Sternocleidomastoid (tissue), 1 donor: ENCODE data around the genes ZNF658, ANKRD20A1, ZNG1C, FOXD4L3 and ENTREP1.

- PRO-cap: no peak
Measured at GRCh38 chr9:64870292-64871087, 414.5 kb downstream of the FOXD4L5 start.

DNA sequence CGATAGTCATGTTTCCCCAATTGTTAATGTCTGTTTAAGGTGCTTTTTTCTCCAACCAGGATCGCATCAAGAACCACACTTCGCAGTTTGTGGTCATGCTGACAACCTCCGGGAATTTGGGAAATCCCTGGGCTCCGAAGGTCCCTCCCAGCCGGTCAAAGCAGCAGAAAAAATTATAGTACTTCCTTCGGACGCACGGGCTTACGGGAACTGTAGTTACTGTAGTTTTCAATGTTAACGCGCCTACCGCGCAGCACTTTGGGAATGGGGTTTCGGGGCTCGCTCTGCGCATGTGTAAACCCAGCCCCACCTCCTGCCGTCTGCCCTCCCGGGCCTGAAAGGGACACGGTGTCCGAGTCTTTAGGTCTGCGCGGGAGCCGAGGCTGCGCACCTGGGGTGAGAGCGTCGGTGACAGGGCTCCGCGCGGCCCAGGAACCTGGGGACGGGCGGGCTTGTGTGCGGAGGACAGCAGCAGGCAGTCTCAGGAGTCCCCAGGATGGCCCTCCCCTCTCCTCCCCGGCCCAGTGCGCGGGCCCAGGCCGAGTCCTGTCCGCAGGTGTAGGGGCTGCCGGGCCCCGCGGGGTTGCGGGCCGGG is at the start of gene ZNF658:
Gene ZNF658, plus strand, starts transcription at position 285 of the 595 bp plus-strand sequence.
- PRO-cap: bidirectional peak, plus-strand start at position 363 of the sequence, minus-strand start at position 89 of the sequence

DNA sequence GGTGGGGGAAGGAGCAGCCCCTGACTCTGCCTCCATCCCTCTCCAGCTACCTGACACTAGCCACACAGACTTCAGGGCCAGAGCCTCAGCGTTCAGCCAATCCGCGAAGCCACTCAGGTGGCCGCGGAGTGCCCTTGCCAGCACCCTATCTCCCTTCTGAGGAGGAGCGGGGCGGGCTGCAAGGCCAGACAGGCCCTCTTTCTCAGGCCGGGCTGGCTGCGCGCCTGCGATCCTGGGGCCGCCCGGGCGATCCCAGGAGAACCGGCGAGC is at the start of gene ANKRD20A1:
Gene ANKRD20A1, plus strand, starts transcription at position 196 of the 270 bp plus-strand sequence.
- PRO-cap: no peak

DNA sequence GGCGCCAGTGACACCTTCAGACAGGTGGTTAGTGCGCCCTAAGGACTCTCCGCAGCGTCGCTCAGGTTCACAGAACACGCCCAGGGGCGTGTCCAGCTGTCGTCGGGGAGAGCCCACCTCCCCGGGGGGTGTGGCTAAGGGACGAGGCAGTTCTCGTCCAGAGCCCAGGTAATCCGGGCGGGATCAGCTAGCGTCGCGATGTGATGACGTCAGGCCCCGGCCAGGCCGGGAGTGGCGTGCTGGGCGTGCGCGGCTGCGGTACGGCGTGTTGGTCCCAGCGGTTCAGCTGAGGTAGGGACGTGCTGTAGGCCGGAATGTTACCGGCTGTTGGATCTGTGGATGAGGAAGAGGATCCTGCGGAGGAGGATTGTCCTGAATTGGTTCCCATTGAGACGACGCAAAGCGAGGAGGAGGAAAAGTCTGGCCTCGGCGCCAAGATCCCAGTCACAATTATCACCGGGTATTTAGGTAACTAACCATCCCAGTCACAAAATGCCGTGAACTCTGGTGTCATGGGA is at the start of gene ZNG1C:
Gene ZNG1C, plus strand, starts transcription at position 266 of the 518 bp plus-strand sequence.
- PRO-cap: no peak

DNA sequence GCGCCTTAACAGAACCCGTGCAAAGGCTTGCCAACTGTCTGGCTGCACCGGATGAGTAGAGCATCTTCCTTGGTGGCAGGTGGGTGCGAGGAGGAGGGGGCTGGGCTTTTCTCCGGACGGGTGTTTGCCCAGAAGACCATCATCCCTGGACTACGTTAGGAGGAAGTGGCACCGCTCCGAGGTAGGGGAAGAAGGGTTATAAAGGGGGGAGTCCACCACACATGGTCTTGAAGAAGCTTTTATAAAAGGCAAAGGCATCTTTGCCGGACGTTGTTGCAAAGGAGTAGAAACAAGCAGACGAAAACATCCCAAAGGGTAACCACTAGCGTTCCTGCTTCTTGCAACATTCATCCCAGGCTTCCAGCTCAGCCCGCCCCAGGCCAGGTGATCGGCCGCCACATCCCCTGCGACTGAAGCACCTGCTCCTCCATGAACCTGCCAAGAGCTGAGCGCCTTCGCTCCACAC is at the start of gene FOXD4L3:
Gene FOXD4L3, plus strand, starts transcription at position 345 of the 466 bp plus-strand sequence.
- PRO-cap: no peak

DNA sequence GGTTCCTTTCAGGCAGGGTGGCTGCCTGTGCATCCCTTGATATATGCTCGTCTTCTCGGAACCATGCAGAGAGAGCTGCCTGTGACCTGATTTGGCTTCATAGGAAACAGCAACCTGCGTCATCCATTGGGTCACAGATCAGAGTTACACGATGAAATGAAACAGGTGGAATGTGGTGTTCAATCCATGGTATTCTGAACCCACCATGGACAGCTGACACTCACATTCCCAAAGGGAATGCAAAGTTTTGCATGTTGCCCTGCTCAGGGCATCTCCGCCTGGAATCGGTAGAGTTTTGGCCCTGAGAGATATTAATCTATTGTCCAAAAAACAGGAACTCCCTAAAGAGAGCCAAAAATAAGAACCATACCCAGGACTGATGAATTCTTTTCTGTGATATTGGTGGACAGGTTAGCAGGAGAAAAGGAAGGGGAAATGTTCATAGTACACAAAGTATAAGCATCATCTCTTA is 85.6 kb downstream of the TMEM252 start:
- PRO-cap: no peak

DNA sequence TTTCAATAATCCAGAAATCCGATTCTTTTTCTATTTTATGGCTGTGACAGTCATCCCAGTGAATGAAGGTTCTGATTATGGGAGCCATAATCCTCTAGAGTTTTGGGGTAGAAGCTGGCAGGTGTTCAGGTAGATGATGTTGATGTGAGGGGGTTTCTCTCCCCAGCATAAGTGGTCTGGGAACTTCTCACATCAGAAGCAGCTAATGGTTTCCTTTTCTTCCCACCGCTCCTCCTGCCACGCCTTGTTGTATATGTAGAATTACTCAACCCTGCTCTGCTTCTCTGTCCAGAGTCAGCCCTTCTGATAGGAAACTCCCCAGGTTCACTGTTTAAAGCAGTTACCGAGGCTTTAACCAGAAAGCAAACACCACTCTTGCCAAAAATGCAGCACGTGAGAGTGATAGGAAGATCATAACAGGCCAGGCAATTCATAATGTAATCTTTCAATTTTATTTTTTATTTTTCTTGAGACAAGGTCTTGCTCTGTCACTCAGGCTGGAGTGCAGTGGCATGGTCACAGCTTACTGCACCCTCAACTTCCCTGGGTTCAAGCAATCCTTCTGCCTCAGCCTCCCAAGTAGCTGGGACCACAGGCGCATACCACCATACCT is 10.5 kb upstream of the TMEM252 start:
- PRO-cap: no peak

DNA sequence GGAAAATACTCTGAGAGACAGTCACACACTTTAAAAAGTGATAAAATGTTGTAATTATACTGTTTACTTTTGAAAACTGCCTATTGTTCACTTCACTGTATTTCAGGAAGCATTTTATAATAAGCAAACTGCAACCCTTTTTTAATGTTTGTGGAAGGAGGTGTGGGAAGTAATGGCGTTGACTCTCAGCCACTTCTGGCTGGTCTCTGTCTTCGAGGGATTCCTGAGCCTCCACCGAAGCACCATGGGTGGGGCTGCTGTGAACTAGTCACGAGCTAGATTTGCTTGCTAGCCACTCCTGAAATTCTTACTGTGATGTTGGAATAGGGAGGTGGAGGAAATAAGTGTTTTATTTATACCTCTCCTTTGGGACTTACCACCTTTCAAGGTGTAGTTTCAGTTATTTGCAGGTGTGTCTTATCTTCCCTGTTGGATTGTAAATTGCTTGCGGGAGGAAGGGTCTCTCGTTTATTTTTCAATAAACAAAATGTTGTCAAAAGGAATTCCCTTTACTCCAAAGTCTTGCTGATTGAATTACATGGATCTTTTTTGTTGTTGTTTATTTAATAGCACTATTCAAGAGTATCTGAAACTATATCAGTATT is 26.9 kb downstream of the PIP5K1B start:
- PRO-cap: no peak

DNA sequence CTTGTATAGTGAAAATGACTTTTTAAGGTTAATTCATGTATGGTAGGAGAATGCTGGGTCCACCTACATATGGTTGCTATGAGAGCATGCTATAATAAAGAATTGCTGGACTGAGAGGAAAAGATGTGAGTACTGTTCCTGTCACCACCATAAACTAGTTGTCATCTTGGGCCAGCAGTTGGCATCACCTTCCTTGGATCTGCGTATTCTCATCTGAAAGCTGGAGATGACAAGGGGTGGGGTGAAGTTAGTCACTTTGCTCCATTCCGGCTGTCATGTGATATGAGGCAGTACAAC is 33.3 kb downstream of the PIP5K1B start:
- PRO-cap: no peak

DNA sequence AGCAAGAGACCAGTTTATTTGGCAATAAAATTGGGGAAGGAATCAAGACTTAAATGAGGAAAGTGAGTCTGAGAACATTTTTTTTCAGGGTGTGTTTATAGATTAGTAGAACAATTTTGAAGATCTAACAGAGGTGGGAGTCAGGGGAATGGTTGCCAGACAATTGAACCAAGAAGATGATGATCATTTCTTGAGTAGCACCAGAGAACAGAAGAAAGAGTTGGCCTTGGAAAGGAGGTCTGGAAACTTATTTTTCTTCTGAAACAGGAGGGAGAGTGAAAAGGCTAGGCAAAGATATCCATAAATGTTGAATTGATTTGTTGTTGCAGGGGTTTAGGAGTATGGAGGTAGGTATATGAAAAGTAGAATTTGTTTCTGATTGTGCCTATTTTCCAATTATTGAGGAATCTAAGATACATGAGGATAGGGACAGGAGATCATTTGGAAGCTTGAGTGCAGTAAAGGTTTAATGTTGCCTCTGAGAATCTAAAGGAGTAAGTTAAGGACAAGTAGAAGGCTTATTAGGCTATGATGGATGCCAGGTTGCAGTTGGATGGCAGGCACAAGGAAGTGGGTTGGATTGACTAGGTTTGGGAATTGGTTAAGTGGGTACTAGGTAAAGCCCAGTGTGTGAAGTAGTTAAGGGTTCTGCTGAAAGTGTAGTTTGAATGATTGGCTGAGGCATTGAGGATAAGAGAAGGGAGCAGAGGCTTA is 4.8 kb downstream of the PABIR1 start:
- PRO-cap: no peak

GRCh38 chr9:68841166-68841444 is 61.2 kb downstream of the PABIR1 start:
- PRO-cap: no peak

DNA sequence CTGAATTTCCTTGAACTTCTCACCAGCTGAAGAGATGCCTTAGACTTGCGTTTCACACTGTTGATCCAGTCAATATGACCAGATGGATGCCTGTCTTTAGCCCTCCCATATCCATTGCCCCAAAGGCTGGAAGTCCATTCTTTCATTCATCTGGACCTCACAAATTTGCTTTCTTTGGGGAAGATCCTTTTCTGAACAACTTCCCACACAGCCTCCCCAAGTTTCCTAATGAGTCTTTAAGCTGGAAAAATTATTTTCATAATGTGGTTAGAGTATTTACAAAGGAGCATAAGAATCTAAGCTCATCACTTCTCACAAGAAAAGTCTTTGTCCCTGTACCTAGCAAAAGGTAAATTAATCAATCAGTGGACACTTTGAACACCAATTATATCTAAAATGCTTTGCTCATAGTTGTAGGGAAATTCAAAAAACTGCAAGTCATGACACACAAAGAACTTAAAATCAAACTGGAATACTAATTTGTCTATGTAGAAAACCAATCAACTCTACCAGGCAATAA is 98.4 kb downstream of the PABIR1 start:
- PRO-cap: no peak

- PRO-cap: no peak
Measured at GRCh38 chr9:68979456-68980331, 34.2 kb downstream of the PRKACG start.

DNA sequence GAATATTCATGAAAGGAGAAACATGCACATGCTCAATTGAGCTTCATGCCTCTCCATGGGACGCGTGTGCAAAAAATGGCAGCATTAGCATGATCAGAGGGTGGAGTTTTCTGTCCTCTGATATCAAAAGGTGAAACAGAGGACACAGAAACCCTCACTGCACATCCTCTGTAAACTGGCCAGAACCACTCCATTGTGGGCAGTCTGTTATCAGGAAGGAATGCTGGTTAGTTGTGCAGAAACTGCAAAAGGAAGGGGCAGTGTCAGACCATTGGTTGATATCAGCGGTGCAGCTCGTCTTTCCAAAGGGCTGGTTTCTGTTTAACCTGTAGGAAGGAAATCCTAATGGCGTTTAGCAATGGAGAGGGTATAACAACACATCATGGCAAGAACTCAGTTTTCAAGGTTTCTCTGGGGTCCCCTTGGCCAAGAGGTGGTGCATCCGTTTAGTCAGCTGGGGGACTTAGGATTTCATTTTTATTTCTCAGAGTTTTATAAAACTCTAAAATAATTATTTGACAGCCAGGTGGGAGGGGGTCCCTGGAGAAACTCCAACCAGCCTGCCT is 50.4 kb downstream of the FXN start:
- PRO-cap: no peak

DNA sequence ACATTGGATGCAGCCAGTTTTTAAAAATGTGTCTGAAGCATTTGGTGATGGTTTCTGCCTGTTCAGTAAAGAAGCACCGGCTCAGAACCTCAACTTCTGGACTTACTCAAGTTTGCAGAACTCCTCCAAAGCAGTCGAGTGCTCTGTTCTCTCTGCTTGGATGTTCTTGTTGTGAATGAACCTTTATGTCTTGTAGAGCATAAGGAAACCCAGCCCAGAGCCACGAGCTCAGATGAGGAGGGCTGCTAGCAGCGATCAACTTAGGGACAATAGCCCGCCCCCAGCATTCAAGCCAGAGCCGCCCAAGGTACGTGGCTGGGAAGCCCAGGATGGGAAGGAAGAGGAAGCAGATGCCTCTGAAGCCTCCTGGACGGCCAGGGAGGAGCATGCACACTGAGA is 75.1 kb downstream of the TJP2 start:
- PRO-cap: no peak

DNA sequence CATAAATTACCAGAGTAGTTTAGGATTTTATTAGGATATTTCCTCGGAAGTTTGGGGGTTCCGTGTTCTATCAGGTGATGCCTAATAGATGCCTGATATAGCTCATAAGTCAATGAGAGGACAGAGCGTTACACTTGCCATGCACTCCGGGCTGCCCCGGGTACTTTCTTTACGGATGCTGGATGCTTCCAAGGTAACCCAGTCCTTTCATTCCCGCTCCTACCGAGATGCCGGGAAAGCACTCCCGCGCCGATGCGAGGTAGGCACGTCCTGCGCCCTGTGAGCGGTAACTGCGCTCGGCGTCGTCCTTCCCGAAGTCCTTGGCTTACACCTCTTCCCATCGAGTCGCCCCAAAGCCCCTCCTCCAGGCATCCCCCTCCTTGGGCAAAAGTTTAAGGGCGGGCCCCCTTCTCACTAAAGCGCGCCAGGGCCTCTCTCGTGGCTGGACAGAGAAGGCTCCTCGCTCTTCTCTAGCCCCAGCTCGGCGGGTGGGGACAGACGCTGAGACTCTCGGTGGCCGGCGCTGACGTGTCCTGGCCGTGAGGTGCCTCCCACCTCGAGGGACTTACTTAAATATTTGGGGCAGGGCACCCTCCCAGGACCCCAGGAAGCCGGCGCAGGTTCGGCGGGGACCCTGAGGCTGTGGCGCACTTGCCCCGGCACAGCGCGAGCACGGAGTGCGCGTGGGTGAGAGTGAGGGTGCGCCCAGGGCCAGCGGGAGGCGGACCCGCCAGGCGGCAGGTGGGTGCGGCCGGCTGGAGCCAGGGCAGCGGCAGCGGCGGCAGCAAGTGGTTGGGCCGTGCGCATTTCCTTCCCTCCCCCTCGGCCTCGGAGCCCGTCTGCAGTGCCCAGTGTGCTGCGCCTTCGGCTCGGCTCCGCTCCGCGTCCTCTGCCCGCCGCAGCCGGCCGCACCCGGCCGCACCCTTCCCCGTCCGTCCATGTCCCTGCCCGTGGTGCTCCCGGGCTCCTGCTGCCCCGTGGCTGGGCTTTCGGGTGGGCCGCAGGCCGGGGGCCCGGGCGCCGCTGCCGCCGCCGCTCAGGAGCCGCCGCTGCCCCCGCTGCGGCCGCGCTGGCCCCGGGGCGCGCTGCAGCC is at the start of gene ENTREP1:
Gene ENTREP1, plus strand, starts transcription at position 844 of the 1,093 bp plus-strand sequence.
- PRO-cap: bidirectional peak, plus-strand start at position 417 of the sequence, minus-strand start at position 272 of the sequence; bidirectional peak, plus-strand start at position 851 of the sequence, minus-strand start at position 674 of the sequence

- PRO-cap: no peak
Measured at GRCh38 chr9:69376617-69376958, 51.6 kb downstream of the ENTREP1 start.

DNA sequence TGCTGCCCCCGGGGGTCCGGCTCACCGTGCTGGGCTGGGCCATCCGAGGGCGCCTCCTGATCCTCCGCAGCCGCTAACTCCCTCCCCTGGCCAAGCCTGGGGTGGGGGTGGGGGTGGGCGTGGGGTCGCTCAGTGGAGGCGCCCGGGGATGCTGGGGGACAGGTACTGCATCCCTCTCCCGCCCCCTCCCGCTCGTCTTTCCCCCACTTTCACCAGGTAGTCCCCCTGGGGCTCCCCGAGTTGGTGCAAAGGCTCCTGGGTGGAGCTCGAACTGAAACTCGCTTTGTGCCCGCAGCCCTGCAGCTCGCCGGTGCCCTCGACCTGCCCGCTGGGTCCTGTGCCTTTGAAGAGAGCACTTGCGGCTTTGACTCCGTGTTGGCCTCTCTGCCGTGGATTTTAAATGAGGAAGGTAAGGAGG is 650 bp downstream of the MAMDC2 start:
- PRO-cap: no peak

GRCh38 chr9:70205385-70206007 is 53.3 kb upstream of the SMC5 start:
- PRO-cap: no peak

DNA sequence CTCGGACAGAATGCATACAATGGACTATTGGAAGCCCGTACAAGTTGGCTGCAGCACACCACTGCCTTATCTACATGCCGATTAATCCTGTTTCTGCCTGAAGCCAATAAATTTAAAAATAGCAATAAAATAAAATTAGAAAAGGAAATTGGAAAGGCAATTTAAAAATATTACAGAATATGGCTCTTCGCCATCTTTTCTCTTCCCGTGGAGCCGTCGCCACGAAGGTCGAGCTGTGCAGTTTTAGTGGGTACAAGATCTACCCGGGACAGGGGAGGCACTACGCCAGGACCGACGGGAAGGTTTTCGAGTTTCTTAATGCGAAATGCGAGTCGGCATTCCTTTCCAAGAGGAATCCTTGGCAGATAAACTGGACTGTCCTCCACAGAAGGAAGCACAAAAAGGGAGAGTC is 41.8 kb upstream of the SMC5 start:
- PRO-cap: no peak